OCI-LY7 (cell line): ENCODE measurements around a stretch of chr2.

DNA sequence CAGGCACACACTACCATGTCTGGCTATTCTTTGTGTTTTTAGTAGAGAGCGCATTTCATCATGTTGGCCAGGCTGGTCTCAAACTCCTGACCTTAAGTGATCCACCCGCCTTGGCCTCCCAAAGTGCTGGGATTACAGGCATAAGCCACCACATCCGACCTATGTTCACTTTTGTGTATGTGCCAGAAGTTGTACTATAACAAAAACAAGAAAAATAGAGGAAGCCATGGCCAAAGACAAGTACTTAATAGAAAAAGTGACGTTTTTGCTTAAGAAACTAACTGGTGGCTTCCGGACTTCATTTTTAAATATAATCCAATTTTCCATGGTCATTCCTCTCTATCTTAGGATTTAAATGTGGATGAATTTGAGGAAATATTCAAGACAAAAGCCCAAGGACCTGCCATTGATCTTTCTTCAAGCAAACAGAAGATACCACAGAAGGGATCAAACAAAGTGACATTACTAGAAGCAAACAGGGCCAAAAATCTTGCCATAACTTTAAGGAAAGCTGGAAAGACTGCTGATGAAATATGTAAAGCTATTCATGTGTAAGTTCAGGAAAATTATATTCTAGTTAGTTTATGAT lies 91.0 kb downstream of the PRPF40A start:
- PRO-cap = no peak
- RAMPAGE, long total RNA = no peak

- PRO-cap = no peak
- RAMPAGE, long total RNA = no peak
Measured at GRCh38 chr2:152650354-152651333, 66.6 kb downstream of the PRPF40A start.

DNA sequence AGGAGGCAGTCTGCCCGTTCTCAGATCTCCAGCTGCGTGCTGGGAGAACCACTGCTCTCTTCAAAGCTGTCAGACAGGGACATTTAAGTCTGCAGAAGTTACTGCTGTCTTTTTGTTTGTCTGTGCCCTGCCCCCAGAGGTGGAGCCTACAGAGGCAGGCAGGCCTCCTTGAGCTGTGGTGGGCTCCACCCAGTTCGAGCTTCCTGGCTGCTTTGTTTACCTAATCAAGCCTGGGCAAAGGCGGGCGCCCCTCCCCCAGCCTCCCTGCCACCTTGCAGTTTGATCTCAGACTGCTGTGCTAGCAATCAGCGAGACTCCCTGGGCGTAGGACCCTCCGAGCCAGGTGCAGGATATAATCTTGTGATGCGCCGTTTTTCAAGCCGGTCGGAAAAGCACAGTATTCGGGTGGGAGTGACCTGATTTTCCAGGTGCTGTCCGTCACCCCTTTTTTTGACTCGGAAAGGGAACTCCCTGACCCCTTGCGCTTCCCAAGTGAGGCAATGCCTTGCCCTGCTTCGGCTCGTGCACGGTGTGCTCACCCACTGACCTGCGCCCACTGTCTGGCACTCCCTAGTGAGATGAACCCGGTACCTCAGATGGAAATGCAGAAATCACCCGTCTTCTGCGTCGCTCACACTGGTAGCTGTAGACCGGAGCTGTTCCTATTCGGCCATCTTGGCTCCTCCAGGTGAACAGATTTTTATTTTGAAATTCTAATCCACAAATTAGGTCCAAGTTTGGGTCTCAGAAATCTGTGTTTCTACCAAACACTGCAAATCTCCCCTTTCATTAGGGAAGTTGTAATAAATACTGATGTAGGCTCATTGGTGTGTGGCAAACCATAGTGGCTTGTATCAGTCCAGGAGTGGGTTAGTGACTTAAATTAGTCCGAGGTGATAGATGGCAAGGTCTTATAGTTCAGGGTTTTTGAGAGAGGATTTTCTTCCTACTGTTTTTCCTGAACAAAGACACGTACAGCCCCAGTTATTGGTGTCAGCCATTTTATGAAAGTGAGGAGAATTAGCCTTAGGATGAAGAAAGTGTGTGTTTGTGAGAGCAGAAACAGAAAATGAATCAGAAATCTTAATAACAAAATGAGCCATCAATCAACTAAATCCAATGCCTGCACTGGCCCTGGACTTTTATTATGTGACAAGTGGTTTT lies 74.9 kb downstream of the RPRM start:
- PRO-cap = no peak
- RAMPAGE, long total RNA = no peak

DNA sequence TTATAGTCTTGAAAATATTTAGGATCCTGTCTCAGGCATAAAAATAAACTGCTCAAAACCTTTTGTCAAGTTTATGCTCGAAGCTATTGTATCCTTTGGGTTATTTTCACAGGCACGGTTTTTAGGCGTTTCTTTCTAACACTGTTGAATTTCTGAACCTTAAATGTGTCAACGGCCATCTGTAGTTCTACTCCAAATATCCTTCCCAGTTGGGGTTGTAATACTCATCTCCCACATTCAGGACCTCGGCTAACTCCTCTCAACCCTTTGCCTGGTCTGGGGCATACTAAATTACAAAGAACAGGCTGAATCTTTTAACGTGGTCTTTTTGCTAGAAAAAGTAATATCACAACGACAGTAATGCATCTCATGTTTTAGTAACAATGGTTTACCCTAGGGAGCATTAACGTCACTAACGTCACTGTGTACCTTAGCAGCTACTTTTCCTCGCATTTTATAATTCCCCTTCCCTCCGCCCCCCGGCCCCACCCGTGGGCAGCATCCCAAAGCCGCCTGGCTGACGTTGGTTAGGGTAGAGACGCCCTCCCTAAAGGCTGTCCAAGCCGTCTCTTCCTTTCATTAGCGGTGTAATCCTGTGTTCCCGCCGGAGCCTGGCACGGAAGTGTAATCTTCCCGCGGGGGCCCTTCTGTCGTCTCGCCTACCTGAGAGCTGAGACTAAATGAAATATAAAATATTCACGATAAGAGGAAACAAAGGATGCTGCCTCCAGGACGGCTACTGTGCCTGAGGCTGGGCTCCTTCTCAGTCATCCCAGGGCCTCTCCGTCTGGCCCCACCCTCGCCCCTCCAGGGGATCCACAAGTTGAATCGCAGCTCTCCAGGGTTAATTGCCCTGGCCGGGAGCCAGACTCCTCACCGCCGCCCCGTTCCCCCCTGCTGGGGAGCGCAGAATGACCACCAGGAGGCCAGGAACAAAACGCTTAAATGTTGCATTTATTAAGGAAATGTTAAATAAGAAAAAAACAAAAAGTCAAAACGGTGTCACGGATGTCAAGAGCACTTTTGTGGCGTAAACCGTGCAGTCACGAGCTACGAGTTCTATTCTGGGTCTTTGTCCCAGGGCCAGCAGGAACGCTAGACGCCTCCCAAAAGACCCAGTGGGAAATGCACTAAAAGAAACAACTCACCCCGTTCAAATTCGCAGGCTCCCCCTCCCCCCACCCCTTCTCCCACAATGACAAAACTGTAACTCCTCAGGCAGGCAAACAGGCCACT lies 1.7 kb downstream of the RPRM start:
- PRO-cap = no peak
- RAMPAGE, long total RNA = no peak

GRCh38 chr2:154791387-154791958 lies 93.0 kb downstream of the KCNJ3 start:
- PRO-cap = no peak
- RAMPAGE, long total RNA = no peak

- PRO-cap = no peak
- RAMPAGE, long total RNA = no peak
Measured at GRCh38 chr2:156324862-156325328, 7.6 kb downstream of the NR4A2 start.

DNA sequence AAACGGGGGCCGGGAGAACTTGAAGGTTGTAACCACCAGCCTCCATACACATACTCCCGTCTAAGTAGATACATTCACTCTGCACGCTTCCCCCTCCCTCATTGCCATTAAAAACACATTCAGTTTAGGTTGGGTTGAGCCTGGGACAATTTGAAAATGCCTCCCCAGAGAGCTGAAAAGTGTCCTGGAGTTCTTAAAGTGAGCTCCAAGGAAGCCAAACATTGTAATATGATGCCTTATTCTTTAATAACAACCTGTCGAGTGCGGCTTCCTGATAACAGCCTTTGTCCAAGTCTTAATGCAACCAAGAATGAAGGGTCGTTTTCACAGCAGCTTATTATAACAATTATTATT lies 2.4 kb upstream of the NR4A2 start:
- PRO-cap = no peak
- RAMPAGE, long total RNA = no peak

GRCh38 chr2:156342110-156342816 lies 9.7 kb upstream of the NR4A2 start:
- PRO-cap = bidirectional peak, plus-strand start at chr2:156342558, minus-strand start at chr2:156342503
- RAMPAGE, long total RNA = no peak

- PRO-cap = no peak
- RAMPAGE, long total RNA = no peak
Measured at GRCh38 chr2:156435171-156435352, 1.1 kb upstream of the GPD2 start.

- PRO-cap = bidirectional peak, plus-strand start at chr2:156436190, minus-strand start at chr2:156436017
- RAMPAGE, long total RNA = no peak
Measured at GRCh38 chr2:156435353-156436041, 682 bp upstream of the GPD2 start.

- PRO-cap = bidirectional peak, plus-strand start at chr2:156437015, minus-strand start at chr2:156436923
- RAMPAGE, long total RNA = no peak
Measured at GRCh38 chr2:156436736-156437244, 611 bp downstream of the GPD2 start.

DNA sequence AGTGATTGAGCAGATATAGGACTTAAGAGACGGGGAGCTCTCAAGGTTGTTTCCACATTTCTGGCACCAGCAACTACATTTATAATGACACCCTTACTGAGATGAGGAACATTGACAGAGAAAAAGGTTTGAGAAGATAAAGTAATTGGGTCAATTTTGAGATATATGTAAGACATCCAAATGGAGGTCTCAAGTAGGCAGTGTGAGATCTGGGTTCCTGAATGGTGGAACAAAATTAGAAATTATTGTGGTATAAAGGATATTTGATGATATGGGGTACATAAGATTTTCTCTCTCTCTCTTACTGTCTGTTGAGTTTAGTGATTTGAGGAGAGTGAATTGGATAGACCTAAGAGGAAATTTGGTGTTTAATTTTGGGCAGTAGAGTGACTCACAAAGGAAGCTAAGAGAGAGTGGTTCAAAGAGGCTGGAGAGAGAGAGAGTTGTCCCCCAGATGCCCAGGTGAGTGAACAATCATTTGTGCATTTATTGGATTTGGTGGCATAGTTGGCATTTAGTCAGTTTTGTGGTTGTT lies 56.7 kb downstream of the GPD2 start:
- PRO-cap = no peak
- RAMPAGE, long total RNA = no peak

DNA sequence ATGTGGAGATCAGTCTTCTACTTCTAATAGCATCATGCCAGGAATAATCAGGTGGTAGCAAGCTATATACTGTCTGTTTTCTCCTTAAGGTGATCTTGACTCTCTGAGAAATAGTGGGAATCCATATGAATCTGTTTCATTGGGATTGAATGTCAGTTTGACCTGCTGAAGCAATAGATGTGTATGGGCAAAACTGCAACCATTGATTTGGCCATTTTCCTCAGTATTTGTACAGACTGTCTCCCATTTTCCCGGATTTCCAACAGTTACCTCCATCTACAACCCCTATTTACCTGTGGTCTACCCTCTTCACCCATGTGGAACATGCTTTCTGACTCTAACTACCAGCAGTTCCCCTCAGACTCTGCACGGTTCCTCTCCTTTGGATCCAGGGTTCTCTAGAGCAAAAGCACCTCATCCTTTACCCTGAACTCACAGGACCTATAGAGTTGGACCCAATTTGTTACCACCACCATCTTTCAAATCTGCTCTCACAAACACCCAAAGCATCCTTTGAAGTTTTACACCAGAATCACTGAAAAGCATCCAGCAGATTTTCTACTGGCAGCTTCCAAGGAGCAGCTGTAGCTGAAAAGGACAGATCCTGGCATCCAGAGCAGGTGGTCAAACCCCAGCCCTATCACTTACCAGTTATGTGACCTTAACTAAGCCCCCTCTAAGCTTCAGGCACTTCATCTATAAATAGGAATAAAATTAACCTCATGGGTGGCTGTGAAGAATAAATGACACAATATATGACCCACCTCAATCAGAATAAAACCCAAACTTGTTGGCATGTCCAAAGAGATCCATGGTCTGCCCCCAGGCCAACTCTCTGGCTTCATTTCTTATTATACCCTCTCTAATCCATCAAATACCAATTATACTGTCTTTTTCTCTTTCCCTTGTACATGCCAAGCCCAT lies 15.3 kb downstream of the CYTIP start:
- PRO-cap = no peak
- RAMPAGE, long total RNA = no peak

GRCh38 chr2:157433821-157434286 lies 10.0 kb downstream of the CYTIP start:
- PRO-cap = no peak
- RAMPAGE, long total RNA = no peak

DNA sequence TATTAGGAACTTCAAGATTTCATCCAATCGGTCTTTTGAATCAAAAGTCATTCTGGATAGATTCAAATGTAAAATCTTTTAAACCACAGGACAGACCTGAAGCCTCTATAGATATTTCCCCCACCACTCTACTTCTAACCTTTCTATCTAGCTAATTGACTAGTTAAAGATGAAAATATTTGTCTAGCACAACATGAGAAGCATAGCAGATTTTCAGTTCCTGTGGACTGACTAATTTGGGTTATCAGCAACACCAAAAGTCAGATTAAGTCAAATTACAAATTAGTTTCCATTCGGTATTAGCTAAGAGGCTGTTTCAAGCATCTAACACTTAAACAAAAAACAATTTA lies 5.0 kb downstream of the CYTIP start:
- PRO-cap = no peak
- RAMPAGE, long total RNA = no peak

GRCh38 chr2:157473342-157474059 lies 29.6 kb upstream of the CYTIP start:
- PRO-cap = no peak
- RAMPAGE, long total RNA = no peak

- PRO-cap = no peak
- RAMPAGE, long total RNA = no peak
Measured at GRCh38 chr2:157627648-157628292, 894 bp downstream of the ACVR1C start.

DNA sequence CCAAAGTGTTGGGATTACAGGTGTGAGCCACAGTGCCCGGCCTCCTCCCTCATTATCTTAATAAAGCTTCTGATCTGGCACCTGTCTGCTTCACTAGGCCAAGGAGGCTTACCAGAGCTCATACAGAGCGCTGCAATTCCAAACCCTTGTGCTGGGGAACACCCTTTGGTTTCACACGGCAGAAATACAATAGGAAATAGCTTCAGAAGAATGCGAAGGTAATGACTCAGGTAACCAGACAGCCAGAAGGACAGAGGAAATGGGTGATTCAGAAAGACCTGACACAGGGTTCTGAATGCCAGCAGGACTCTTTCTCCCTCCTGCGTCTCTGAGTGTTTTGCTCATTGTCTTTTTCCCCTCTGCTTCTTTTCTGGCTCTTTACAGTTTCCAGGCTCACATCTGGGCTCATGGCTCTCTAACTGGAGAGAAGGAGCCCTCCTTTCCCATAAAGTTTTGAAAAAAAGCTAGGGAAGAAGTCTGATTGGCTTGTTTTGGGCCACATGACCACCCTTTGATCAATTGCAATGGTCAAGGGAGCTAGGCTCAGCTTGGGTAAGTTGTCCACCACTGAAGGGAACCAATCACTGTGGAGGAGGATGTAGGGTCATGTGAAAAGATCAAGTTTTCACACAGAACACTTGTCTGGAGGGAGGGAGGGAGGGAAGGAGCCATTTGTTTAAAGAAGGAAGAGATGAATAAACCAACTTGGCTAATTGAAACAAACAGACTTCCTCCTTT lies 90.5 kb upstream of the UPP2 start:
- PRO-cap = no peak
- RAMPAGE, long total RNA = no peak

- PRO-cap = no peak
- RAMPAGE, long total RNA = no peak
Measured at GRCh38 chr2:158359704-158360329, 96.7 kb downstream of the CCDC148 start.

DNA sequence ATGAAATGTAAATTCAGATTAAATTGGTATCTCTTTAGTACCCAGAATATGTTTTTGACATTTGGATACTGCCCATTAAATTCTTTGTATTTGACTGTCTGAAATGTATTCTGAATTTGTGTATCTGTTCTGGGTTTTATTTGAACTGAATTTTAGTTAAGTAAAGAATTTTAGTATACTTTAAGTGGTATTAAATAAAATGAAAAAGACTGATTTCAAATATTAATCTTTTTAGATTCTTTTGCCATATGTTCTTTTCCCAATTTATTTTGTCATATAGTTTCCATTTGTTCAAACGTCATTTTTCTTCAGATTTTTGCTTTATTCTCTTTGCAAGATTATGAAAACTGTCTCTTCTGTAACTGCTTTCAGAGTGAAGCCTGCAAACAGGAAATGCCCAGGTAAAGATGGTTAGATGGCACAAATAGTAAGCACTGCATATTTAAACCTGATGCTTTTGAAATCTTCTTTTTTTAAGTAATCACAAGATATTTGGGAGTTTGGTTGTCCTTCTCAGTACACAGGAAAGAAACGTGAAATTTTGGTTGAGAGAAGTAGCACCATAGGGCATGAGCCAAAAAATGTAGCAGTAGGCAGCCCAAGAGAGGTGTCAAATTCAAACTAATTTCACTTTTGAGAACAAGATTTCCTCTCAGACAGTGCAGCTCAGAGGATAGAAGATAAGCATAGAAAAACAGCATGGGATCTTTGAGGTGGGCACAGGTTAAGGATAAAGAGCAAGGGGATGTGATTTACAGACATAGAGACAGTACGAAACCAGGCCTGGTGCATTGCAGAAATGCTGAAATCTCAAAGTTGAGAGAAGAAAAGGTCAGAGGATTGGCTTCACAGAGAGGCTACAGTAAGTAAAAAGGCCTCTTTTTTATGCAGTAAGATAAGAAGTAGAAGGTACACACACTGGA lies 89.5 kb downstream of the PKP4 start:
- PRO-cap = no peak
- RAMPAGE, long total RNA = no peak